Cerebral cortex (tissue), 2 donors: ENCODE measurements around the gene TEX22.

- PRO-cap, 2 experiments, result no peak in any of the 2 experiments
These were observed 12.7 kb upstream of the TEX22 start for GRCh38 chr14:105385541-105386093.

- PRO-cap, 2 experiments, result peak in 1 of 2 experiments; most common plus-strand start chr14:105398292 (in 1); most common minus-strand start chr14:105398236 (in 1)
These were observed at the start of gene TEX22 for GRCh38 chr14:105397814-105398660. Gene TEX22 (plus strand): TSS chr14:105398538.

GRCh38 chr14:105398661-105399133, 359 bp downstream of the TEX22 start:
- PRO-cap, 2 experiments, result no peak in any of the 2 experiments

DNA sequence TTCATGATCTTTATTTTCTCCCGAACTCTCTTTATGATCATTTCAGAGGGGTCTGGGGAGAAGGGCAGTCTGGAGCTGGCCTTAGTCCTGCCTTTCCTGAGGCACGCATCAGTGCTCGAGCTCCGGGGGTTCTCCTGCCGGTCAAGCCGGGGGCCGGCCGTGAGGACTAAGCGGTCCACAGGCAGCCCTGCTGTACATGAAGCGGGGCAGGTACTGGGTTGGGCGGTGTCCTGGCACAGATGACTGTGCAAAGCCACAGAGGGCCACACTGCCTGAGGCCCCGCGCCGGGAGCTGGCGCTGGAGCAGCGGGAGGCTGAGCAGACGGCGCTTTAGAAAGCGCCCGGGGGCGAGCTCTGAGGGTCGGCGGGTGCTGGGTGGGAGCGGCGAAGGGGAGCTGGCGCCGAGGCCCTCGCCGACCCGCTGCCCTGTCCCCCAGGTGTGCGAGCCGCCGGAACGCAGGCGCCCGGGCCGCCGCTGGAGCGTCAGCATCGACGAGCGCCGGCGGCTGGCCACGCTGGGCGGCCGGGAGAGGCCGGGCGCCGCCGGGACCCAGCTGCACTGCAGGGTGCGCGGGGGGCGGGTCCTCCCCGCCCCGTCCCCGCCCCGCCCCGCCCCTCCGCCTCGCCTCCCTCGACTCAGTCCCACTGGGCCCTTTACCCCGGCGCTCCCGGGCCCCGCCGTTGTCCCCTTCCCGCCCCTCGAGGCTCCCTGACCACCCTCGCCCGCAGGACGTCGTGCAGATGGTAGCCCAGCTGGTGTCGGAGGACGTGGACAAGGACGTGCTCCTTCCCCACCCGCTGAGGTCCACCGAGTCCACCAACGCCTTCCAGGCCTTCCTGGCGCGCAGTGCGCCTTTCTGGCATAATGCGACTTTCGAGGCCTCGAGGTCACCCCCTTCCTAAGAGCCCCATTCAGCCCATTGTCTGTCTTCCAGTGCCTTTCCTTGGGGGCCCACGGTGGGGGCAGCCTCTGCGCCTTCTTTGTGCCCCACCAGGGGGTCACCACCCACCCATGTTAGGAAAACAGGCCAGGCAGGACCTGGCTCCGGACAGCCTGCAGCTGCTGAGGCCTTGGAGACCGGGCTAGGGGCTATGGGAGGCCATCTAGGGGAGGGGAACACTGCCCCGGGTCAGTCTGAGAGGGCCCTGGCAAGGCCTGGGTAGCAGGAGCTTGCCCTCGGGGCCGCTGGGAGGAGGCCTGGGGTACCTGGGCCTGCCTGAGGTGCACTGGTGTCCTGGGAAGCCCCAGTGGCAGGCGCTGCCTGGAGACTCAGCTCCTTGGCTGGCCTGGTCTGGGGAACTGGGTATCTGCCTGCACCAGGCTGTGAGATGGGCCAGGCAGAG, 8.2 kb upstream of the MTA1 start:
- PRO-cap, 2 experiments, result no peak in any of the 2 experiments

DNA sequence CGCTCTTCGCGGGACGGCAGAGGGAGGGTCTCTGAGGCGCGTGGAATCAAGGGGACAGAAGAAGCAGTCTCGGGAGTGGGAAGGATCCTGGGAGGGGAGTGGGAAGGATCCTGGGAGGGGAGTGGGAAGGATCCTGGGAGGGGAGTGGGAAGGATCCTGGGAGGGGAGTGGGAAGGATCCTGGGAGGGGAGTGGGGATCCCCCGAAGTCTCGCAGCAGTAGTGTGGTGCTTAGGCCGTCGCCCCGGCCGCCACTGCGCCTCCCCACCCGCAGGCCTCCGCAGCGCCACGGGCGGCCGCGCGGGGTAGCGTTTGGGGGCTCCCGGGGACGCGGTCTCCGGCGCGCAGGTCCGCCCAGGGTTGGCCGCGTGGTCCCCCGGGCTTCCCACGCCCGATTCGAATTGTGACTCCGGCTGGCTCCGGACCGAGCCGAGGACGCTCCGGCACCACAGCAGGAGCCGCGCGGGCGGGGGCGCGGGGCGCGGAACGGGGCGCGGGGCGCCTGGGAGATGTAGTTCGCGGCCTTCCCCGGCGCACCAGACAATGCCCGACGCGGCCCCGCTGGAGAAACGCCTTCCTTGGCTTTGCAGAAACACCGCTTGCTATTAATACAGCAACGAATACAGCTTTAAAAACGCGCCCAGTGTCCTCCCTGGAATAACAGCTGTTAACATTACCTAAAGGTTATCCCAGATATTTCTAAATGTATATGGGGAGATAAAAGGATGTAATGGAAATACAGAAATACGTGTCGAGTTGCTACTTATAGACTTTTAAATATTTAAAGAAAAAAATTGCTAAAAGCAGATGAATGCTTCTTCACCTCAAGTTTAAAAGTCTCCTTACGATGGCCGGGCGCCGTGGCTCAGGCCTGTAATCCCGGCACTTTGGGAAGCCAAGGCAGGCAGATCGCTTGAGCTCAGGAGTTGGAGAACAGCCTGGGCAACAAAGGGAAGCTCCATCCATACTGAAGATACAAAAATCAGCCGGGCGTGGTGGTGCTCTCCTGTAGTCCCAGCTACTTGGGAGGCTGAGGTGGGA, 4.5 kb upstream of the MTA1 start:
- PRO-cap, 2 experiments, result peak in 1 of 2 experiments; most common plus-strand start position 541 of the sequence (in 1); most common minus-strand start position 396 of the sequence (in 1)

DNA sequence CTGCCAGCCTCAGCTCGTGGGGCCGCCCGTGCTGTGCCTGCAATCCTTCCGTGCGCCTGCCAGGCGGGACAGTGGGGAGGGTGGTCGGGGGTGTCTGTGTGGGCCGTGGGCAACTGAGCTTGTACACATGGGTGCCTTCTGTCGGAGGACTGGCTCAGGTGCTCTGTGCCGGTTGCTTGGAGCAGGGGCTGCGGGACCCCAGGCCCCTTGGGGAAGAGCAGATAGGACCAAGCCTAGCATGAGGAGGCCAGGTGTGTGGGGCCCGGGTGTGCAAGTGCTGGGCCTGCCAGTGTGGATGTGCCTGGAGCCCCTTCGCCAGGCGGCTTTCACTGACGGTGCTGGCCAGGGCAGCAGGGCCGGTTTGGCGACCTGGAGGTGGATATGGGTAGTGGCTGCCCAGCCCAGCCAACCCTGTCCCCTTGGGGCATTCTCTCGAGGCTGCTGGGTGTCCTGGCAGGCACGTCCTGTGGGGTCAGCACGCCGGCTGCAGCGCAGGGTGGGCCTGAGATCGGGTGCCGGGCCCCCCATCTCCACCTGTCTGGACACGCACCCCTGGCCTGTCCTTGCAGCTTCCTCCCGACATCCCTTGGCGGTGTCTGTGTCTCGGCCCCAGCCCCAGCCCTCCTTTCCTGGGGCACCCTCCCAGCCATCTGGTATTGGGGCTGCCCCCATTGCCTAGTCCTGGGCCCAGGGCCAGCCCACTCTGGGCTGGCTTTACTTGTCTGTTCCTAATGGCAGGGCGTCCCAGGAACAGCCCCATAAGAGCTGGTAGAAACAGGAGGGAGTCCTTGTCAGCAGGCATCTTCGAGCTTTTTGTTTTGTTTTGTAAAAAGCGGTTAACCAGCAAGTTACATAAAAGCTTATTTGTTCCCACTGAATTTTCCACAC, 7.3 kb upstream of the CRIP2 start:
- PRO-cap, 2 experiments, result no peak in any of the 2 experiments

DNA sequence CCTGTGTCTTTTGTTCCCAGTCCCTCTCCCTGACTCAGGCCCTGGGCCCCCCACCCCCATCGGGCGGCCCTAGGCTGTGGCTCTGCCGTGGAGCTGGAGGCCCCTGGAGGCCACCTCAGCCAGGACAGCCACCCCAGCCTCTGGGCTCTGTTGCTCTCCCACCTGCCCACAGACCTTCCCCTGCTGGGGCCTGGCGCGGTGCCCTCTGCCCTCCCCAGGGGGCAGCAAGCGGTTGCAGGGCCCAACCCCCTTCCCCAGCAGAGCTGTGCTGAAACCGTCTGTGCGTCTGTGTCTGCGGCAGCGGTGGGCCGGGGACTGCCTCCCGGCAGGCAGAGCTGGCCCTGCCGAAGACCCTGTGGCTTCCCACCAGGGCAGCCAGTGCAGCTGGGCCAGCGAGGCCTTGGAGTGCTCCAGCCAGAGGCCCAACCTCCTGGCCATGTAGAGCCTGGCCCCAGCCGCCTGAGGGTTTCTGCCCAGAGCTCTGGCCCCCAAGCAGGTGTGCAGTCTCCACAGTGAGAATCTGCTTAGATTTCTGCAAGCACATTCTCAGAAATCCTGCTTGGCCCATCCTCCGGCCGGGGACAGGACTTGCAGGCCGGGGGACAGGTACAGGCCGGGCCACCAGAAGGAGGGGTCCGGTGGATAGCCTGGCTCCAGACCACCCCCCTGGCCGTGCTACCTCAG, 3.7 kb upstream of the CRIP2 start:
- PRO-cap, 2 experiments, result no peak in any of the 2 experiments

DNA sequence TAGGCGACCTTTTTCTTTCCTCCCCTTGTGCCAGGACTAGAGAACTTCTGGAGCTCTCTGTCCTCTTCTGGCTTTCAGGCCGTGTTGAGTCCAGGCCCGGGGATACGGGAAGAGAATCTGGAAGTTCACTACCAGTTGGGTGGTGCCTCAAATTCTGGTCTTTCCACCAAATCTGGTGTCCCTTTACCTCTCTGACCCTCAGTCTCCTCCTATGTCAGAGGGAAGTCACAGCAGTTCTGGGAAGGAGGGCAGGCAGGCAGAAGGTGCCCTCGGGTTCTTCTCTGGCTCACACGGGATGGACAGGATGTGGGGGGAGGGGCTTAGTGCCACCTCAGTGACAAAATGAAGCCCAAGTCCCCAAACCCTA, 719 bp upstream of the TMEM121 start:
- PRO-cap, 2 experiments, result no peak in any of the 2 experiments

GRCh38 chr14:105854012-105854832, 327.8 kb downstream of the TMEM121 start:
- PRO-cap, 2 experiments, result no peak in any of the 2 experiments

DNA sequence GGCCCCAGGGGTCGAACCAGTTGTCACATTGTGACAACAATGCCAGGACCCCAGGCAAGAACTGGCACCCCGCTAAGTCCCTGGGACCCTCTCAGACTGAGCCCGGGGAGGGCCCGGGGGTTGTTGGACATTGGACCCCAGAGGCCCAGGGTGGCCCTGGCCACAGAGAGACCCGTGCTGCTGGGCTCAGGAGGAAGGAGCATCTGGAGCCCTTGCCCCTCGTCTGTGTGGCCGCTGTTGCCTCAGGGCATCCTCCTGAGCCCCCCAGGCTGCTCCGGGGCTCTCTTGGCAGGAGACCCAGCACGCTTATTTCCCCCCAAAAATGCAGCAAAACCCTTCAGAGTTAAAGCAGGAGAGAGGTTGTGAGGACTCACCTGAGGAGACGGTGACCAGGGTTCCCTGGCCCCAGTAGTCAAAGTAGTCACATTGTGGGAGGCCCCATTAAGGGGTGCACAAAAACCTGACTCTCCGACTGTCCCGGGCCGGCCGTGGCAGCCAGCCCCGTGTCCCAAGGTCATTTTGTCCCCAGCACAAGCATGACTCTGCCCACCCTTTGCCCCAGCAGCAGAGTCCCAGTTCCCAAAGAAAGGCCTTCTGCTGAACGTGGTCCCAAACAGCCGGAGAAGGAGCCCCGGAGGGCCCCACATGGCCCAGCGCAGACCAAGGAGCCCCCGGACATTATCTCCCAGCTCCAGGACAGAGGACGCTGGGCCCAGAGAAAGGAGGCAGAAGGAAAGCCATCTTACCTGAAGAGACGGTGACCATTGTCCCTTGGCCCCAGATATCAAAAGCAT, 337.7 kb downstream of the TMEM121 start:
- PRO-cap, 2 experiments, result no peak in any of the 2 experiments

DNA sequence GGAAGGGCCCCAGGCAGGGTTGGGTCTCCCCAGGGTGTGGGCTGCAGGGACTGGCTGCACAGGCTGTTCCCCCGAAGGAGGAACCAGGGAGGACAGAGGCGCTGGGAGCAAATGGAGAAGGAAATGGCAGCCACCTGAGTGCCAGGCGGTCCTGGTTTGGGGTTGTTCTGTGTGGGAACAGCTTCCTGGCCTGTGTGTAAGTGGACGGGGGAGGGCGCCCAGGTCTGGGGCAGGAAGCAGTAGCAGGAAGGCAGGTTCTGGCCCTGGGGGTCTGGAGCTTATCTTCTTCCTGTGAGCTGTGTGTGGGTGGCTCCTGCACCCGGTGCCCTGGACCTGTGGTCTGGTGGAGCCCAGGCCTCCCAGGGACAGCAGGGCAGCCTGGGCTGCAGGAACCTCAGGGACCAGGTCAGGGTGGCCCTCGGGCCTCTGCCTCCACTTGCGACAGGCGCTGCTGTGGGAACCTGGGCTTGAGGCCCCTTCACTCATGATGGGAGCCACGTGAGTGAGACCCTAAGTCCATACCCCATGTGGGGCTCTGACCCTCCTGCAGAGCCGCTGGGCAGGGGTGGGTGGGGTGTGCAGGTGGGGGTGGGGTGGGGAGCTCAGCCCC, 372.9 kb downstream of the TMEM121 start:
- PRO-cap, 2 experiments, result no peak in any of the 2 experiments

DNA sequence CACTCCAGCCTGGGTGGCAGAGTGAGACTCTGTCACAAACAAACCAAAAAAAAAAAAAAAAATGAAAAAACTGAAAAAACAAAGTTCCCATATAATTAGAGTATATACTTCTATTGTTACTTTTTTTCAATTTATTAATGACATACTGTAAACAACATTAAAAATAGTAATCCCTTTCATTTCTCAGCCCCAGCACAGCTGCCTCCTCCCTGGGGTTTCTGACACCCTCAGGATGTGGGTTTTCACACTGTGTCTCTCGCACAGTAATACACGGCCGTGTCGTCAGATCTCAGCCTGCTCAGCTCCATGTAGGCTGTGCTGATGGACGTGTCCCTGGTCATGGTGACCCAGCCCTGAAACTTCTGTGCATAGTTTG, 459.9 kb downstream of the TMEM121 start:
- PRO-cap, 2 experiments, result no peak in any of the 2 experiments

- PRO-cap, 2 experiments, result no peak in any of the 2 experiments
These were observed 478.8 kb downstream of the TMEM121 start for GRCh38 chr14:106004840-106005972.

- PRO-cap, 2 experiments, result no peak in any of the 2 experiments
These were observed 874.9 kb downstream of the TMEM121 start for GRCh38 chr14:106401177-106401700.

GRCh38 chr14:106510844-106511214, 984.4 kb downstream of the TMEM121 start:
- PRO-cap, 2 experiments, result no peak in any of the 2 experiments

- PRO-cap, 2 experiments, result no peak in any of the 2 experiments
These were observed 1113.0 kb downstream of the TMEM121 start for GRCh38 chr14:106639520-106639719.

- PRO-cap, 2 experiments, result no peak in any of the 2 experiments
These were observed 1149.0 kb downstream of the TMEM121 start for GRCh38 chr14:106675335-106675768.